Bronchus fibroblast of lung (primary cell): ENCODE measurements around the genes FOXN4 and TRPV4.

GRCh38 chr12:109201167-109201975 is 85.0 kb downstream of the ACACB start:
- RAMPAGE, long total RNA = no peak

DNA sequence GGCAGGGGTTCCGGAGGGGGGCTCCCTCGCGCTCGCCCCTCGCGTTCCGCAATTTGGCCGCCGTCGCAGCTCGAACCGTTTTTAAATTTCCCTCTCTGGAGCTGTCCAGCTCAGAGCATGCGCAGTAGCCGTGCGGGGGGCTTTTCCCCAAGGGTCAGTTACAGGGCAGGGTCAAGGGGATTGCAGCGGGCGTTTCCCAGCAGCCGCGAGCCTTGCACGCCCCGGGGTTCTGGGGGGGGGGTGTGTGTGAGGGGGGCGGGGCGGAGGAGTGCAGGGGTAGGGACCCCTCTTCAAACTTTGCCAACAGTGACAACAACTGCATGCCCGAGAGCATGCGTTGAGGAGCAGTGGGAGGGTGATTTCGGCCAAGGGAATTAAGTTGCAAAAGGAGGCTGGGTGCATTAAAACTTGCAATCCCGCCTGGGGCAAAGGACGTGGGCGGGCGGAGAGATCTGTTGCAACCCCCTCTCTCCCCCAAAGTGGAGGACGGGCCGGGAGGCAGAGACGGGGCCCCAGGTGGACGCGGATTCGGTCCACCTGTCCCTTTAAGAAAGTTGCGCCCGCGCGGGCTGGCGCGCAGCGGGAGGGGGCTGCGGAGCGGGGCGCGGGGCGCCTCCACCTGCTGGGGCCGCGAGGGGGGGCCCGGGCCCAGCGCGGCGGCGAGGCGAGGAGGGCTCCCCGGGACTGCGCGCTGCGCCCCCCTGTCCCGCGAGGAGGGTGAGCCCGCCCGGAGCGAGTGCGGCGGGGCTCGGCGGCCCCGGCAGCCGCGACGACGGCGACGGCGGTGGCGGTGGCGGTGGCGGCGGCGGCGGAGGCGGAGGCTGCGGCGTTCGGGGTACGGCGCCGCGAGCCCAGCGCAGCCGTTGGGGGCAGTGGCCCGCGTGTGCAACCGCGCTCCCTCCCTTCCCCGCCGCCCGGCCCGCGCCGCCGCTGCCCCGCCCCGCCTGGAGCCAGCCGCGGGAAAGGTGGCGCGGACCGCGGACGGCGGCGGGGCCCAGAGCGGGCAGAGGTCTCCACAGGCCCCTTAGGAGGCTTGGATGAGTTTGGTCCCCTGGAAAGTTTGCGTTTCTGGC is at the start of gene FOXN4:
TSS of gene FOXN4 (minus strand) at position 119 of the 1,073 bp plus-strand sequence.
- RAMPAGE, long total RNA = no peak

DNA sequence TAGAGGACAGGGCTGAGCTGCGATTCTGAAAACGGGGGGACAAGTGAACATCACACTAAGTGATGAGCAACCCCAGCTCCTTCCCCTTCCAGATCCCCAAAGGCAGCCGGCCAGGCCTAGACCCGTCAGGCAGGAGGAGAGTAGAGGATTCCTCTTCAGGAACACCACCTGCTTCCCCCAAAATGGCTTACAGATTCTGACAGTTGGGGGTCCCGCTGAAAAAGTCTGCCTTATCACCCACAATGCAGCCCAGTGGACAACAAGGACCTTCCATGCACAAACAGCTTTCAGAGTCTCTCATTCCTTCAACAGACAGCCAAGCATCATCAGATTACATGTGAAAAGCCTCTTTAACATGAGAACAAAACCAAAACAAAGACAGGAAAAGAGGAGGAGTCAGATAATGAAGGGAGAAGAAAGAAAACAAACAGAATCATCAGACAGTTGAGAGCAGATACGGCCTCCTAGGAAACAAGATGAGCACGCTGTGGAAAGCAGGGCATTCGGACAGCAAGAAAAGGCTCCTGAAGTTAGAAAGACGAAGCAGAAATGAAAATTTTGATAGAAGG is 18.4 kb downstream of the KCTD10 start:
- RAMPAGE, long total RNA = no peak

DNA sequence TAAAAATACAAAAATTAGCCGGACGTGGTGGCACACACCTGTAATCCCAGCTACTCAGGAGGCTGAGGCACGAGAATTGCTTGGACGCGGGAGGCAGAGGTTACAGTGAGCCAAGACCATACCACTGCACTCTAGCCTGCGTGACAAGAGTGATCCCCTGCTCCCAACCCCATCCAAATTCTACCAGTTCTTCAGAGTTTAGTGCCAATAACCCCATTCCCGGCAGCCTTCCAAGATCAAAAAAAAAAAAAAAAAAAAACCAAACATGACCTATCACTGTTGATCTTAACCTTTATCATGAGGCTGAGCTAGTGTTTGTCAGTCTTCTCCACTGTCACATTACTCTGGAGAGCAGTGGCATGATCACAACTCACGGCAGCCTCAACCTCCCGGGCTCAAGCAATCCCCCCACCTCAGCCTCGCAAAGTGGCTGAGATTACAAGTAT is 31.7 kb upstream of the FAM222A start:
- RAMPAGE, long total RNA = no peak

- RAMPAGE, long total RNA = start-site peak on the minus strand at chr12:109833372-109833429, 20 and 11 reads in 2 replicates
Measured at GRCh38 chr12:109833045-109833808, at the start of gene TRPV4. TSS of gene TRPV4 (minus strand) at chr12:109833398.

GRCh38 chr12:109948022-109949040 is 47.8 kb downstream of the GIT2 start:
- RAMPAGE, long total RNA = no peak

GRCh38 chr12:109949041-109949548 is 47.1 kb downstream of the GIT2 start:
- RAMPAGE, long total RNA = no peak

DNA sequence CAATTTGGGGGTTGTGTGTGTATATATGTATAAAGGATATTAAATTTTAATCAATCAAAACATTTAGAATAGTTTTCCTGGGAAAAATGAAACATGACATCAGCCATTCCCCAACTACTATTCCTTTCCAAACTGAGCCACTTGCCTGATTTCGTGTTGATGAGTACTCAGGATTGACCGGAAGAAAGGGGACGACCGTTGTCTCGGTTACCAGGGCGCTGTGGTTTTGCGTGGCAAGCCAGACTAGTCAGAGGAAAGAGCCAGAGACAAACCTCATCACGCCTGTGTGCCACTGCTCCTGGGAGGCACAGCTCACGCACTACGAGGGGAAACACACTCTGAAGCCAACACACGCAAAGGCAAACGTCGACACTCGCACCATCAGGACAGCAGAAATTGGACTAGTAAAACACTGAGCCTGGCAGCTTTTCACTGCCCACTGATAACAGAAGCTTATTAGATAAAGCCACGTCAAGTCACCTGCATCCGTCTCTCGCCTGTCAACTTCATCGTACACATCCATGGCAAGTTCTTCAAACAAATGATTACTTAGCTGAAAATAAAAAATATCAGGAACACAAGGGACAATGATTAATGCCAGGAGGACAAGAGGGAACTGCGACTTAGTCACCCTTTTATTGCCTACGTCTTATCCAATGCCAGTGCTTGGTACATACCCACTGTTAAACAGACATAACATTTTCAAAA is 34.9 kb downstream of the GIT2 start:
- RAMPAGE, long total RNA = no peak

- RAMPAGE, long total RNA = no peak
Measured at GRCh38 chr12:110000525-110000956, 1.3 kb downstream of the ANKRD13A start.

GRCh38 chr12:110005274-110005736 is 6.1 kb downstream of the ANKRD13A start:
- RAMPAGE, long total RNA = no peak

DNA sequence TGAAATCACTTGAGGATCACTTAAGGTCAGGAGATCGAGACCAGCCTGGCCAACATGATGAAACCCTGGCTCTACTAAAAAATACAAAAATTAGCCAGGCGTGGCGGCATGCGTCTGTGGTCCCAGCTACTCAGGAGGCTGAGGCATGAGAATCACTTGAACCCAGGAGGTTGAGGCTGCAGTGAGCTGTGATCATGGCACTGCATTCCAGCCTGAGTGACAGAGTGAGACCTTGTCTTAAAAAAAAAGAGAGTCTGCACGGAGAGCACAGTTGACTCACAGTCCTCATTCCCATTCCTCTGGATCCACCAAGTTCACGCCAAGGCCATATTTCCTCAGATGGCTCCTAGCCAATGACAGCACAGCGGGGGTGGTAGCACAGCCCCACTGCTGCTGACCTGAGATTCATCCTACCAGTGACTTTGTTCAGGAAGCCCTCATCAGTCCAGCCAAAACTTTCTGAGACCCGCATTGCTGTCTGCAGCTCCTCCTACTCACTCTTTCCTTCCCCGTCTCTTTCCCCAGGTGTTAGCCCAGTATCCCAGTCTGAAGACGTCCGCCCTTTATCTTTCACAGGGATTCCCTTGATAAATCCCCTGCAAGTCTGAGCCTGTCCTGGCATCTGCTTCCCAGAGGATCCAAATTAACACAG is 16.4 kb upstream of the IFT81 start:
- RAMPAGE, long total RNA = no peak

DNA sequence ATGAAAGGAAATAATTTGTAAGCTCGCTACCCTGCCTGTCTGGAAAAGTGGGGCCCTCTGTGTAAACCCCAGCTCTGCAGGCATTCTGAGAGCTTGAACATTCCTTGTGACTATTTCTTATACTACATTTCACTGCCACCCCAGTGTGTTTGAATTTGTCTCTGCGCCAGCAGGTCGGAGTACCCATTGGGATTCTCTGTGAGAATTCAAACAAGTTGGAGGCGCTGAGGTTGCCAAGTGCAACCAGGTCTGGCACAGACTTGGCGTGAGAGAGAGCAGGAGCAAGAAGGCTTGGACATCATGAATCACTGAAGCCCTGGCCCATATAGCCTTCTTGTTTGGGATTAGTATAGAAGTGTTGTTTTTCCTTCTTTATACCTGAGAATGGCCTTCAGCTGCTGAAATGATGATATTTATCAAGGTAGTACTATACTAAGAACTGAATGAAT is 33.0 kb upstream of the ATP2A2 start:
- RAMPAGE, long total RNA = no peak

- RAMPAGE, long total RNA = no peak
Measured at GRCh38 chr12:110279962-110281165, 683 bp upstream of the ATP2A2 start.

DNA sequence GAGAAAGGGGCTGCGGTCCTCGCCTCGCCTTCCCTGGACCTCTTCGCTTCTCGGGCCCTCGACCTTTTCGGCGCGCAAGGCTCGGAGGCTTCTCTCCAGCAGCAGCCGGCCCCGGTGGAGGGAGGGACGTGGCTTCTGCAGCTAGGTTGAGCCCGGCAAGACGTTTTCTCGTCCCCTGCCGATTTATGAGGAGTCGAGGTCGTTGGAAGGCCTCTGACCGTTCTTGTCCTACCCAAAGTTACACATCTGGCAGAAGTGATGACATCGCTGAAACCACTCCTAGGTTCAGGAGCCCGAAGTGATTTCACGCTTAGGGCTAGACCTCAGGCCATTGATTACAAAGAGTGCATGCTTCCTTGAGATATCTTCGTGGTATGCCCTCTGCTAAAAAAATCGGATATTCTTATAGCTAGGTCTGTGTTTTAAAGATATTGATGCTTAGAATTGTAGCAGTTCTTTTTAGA is 1.0 kb downstream of the ATP2A2 start:
- RAMPAGE, long total RNA = no peak

- RAMPAGE, long total RNA = no peak
Measured at GRCh38 chr12:110282925-110284216, 2.3 kb downstream of the ATP2A2 start.

DNA sequence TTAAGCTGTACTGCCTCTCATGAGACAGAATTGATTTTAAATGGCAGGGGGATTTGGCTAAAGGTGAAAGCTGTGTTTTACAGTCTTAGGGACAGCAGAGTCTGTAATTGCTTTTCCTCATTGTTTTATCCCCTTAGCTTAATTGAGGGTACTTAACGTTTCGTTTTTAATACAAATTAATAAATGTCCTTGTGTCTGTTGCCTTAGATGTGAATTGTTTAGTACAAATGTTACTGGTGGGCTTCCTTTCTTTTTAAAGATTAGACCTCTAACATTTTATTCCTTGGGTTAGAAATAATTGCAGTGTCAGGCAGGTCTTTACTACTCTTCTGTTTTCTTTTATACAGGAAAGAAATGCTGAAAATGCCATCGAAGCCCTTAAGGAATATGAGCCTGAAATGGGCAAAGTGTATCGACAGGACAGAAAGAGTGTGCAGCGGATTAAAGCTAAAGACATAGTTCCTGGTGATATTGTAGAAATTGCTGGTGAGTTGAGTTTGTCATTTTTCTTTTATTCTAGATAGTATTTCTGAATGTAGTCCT is 15.3 kb downstream of the ATP2A2 start:
- RAMPAGE, long total RNA = no peak

GRCh38 chr12:110327445-110328165 is 46.6 kb downstream of the ATP2A2 start:
- RAMPAGE, long total RNA = no peak

GRCh38 chr12:110371090-110372434 is 31.9 kb downstream of the ANAPC7 start:
- RAMPAGE, long total RNA = no peak

- RAMPAGE, long total RNA = no peak
Measured at GRCh38 chr12:110536603-110537191, 34.6 kb downstream of the RAD9B start.

GRCh38 chr12:110538991-110539406 is 36.9 kb downstream of the RAD9B start:
- RAMPAGE, long total RNA = no peak